ENCODE data around the genes SNX27, CELF3, SPRR5 and S100A7A.

DNA sequence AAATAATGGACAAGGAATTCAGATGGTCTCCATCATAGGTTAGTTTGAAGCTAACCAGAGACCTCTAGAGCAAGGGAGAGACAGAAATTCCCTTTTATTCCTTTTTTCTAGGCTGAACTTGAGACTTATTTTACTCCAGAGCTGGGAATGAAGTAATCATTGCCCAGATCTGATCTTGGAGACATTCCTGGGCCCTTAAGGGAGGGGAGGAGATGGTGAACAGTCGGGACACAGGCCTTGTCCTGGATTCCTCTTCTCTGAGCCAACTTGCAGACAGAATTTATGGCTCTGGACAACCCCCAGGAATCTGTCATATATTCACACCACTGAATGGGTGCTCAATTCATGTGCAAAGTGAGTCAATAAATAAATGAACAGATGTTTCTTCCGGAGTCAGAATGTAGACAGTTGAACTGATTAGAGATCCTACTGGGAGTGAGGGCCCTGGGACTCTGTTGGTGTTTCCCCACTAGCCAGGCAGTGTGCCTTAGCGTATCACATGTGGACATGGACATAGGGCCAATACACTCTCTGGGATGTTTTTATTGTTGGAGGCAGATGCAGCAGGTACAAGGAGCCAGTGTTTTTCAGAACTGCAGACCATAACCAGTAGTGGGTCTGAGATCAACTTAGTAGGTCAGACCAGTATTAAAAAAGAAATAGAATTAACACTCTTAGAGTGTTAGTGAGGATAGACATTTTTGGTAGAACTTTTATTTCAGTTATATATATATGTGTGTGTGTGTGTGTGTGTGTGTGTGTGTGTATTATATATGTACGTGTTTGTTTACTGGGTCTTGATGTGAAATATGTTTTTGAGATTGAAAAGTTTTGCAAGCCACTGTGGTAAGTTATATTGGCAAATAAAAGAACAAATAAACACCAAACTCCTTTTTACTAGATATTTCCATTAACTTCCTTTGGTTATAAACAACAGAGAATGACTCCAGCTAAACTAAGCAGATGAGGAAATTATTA is 2.8 kb downstream of the TUFT1 start:
- PRO-cap, 2 experiments = no peak in any of the 2 experiments

DNA sequence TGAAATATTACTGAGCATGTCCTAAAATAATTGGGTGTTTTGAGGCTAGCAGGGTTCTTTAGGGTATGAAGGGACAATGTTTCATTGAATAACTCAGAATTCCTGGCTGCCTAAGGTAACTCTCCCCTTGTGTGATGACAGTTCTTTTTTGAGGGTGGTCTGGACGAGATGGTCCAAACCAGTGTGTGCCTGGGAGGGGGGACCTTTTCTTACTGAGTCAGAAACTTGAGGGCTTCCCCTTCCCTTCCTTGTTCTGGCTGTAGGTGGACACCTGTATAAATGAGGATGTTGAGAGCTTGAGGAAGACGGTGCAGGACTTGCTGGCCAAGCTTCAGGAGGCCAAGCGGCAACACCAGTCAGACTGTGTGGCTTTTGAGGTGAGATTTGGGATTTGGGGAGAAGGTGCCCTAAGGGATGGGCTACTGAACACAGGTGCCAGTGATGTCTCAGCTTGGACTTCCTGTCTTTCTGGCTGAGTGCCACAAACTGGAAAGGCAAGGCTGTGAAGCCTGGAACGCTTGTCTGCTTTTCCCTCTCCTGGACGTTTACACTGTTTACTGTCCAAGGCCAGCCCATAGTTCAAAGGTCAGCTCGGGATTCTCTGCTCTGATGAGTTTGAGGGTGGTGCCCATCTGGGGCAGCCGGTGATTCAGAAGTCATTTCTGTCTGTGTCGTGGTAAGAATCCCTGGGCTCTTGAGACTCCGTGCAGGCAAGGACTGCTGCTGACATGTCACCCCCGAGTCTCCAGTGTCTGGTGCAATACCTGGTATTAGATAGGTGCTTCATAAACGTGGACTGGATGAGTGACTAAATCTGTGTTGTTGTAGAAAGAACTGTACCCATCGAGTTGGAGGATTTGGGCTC is 29.5 kb downstream of the TUFT1 start:
- PRO-cap, 2 experiments = peak in 1 of 2 experiments; most common plus-strand start position 660 of the sequence (in 1)

GRCh38 chr1:151584174-151584738 is 27.6 kb upstream of the SNX27 start:
- PRO-cap, 2 experiments = no peak in any of the 2 experiments

- PRO-cap, 2 experiments = peak in 2 of 2 experiments; most common plus-strand start chr1:151612050 (in 2); most common minus-strand start chr1:151611878 (in 1)
These were observed at the start of gene SNX27 for GRCh38 chr1:151611671-151612663. SNX27 (plus strand) TSS chr1:151612050.

DNA sequence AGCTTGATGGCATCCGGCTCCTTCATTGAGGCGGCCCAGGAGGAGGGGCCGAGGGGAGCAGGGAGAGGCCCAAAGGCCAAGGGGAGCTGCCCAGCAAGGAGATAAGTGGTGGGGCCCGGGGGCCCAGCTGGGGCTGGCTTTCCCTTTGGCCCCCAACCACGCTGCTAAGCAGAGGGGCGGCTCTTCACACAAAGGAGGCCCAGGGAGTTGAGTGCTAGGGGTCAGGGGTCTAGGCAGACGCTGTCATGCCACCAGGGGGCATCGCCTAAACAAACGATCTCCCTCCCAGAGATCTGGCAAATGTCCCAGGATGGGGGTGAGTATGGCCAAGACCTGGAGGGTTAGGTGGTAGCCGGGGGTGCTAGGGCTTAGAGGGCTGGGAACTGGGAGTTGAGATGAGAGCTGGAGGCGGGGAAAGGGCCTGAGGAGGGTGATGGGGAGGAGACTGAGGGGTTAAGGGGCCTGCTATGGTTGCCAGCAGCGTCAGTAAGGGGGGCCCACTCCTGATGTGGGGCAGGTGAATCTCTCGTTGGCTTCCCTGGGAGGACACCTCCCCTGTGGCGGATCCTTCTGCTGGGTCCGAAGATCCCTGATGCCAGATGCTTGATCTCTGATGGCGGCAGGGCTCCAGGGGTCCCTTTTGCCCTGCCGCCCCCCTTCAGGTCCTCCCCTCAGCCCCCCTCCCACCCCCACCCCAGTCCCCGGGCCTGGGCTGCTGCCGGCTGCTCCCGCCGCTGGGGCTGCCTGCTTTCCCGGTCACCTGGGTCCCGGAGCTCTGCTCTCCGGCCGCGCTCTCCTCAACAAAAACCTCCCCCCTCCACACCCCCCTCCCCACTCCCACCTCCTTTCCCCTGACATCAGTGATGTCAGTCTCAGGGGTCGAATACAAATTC is at the start of gene CELF3:
TSS of gene CELF3 (minus strand) at position 809 of the 893 bp plus-strand sequence.
- PRO-cap, 2 experiments = no peak in any of the 2 experiments

GRCh38 chr1:151729469-151729989 is 8.2 kb downstream of the RIIAD1 start:
- PRO-cap, 2 experiments = peak in 1 of 2 experiments; most common minus-strand start chr1:151729699 (in 1)

GRCh38 chr1:151773673-151774091 is 10.4 kb upstream of the MRPL9 start:
- PRO-cap, 2 experiments = no peak in any of the 2 experiments

GRCh38 chr1:151778534-151779147 is 11.7 kb downstream of the TDRKH start:
- PRO-cap, 2 experiments = no peak in any of the 2 experiments

- PRO-cap, 2 experiments = no peak in any of the 2 experiments
These were observed 6.6 kb downstream of the TDRKH start for GRCh38 chr1:151783632-151784229.

GRCh38 chr1:151994202-151994342 is 413 bp upstream of the S100A10 start:
- PRO-cap, 2 experiments = no peak in any of the 2 experiments

DNA sequence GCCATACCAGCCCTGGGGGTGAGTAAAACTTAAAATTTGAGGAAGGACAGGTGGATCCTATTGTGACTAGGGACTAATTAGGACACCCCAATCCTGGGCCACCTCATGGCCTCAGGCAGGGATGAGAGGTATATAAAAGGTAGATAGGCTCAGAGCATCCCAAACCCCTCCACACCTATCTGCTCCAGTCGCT is at the start of gene SPRR5:
TSS of gene SPRR5 (plus strand) at position 162 of the 193 bp plus-strand sequence.
- PRO-cap, 2 experiments = no peak in any of the 2 experiments

DNA sequence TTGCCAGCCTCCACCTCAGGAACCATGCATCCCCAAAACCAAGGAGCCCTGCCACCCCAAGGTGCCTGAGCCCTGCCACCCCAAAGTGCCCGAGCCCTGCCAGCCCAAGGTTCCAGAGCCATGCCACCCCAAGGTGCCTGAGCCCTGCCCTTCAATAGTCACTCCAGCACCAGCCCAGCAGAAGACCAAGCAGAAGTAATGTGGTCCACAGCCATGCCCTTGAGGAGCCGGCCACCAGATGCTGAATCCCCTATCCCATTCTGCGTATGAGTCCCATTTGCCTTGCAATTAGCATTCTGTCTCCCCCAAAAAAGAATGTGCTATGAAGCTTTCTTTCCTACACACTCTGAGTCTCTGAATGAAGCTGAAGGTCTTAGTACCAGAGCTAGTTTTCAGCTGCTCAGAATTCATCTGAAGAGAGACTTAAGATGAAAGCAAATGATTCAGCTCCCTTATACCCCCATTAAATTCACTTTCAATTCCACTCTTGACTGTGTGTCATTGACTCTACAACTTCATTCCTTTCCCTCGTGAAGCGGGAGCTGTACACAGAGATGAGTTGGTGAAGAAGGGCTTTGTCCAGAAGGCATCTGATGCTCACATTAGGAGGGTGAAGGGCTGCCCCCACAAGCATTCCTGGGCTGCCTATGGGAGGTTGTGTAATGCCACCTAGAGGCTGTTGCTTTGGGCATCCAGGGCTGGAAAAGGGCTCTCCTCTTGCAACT is 1.6 kb downstream of the SPRR1B start:
- PRO-cap, 2 experiments = no peak in any of the 2 experiments

DNA sequence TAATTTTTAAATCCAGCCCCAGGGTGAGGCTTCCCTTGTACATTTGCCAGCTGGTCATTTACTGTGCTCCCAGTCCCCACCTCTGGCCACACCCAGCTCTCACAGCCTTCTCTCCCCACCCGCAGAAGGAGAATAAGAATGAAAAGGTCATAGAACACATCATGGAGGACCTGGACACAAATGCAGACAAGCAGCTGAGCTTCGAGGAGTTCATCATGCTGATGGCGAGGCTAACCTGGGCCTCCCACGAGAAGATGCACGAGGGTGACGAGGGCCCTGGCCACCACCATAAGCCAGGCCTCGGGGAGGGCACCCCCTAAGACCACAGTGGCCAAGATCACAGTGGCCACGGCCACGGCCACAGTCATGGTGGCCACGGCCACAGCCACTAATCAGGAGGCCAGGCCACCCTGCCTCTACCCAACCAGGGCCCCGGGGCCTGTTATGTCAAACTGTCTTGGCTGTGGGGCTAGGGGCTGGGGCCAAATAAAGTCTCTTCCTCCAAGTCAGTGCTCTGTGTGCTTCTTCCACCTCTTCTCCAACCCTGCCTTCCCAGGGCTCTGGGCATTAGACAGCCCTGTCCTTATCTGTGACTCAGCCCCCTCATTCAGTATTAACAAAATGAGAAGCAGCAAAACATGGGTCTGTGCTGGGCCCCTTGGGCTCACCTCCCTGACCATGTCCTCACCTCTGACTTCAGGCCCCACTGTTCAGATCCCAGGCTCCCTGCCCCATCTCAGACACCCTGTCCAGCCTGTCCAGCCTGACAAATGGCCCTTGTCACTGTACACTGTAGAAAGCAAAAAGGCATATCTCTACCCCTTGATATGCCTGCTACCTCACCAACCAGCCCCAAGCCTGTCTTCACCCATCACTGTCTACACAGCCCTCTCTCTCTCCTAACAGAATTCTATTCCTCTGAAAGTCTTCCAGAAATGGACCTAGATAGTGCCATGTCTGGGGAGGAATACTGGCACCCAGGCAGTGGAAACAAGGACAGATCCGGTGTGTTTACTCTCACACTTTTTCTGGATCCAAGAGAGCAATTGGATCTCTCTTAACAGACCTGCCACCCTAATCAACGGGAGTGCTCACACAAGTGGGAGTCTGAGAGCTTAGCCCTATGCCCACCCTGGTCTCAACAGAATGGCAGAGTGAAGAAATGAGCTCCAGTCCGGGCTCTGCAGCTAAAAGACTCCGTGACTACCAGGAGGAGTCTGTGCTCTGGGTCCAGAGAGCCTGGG is 3.3 kb downstream of the S100A9 start:
- PRO-cap, 2 experiments = no peak in any of the 2 experiments

DNA sequence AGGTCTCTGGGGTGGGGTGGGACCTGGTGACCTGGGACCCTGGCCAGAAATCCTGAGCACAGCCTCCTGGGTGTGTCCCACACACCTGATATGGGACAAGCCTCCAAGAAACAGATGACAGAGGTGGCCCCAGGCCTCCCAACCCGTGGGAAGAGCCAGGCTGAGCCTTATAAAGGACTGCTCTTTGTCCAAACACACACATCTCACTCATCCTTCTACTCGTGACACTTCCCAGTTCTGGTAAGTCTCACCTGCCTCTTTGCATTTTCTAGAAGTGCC is at the start of gene S100A7A:
TSS of gene S100A7A (plus strand) at position 197 of the 279 bp plus-strand sequence.
- PRO-cap, 2 experiments = no peak in any of the 2 experiments

- PRO-cap, 2 experiments = no peak in any of the 2 experiments
These were observed 28.1 kb upstream of the S100A7 start for GRCh38 chr1:153488579-153488876.

DNA sequence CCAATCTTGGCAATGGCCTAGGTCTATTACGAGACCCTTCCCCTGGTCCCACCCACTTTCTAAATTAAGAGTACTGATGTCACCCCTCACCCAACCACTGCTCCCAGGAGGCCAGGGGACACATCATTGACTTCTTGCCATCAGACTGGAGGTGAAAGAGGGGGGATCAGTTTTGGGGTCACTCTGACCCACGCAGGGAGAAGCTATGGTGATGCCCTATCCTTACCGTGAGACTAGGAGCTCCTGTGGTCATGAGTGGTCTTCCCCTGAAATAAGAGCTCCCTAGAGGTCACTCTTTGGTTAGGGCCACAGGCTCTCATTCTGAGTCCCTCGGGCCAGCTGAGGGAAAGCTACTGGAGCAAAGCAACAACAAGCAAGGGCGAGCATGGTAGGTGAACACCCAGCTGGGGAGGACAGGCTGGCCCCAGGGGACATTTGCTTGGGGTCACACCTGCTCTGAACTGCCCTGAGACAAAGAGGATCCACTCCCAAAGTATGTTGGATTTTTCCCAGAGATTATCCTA is 34.7 kb upstream of the S100A7 start:
- PRO-cap, 2 experiments = no peak in any of the 2 experiments

DNA sequence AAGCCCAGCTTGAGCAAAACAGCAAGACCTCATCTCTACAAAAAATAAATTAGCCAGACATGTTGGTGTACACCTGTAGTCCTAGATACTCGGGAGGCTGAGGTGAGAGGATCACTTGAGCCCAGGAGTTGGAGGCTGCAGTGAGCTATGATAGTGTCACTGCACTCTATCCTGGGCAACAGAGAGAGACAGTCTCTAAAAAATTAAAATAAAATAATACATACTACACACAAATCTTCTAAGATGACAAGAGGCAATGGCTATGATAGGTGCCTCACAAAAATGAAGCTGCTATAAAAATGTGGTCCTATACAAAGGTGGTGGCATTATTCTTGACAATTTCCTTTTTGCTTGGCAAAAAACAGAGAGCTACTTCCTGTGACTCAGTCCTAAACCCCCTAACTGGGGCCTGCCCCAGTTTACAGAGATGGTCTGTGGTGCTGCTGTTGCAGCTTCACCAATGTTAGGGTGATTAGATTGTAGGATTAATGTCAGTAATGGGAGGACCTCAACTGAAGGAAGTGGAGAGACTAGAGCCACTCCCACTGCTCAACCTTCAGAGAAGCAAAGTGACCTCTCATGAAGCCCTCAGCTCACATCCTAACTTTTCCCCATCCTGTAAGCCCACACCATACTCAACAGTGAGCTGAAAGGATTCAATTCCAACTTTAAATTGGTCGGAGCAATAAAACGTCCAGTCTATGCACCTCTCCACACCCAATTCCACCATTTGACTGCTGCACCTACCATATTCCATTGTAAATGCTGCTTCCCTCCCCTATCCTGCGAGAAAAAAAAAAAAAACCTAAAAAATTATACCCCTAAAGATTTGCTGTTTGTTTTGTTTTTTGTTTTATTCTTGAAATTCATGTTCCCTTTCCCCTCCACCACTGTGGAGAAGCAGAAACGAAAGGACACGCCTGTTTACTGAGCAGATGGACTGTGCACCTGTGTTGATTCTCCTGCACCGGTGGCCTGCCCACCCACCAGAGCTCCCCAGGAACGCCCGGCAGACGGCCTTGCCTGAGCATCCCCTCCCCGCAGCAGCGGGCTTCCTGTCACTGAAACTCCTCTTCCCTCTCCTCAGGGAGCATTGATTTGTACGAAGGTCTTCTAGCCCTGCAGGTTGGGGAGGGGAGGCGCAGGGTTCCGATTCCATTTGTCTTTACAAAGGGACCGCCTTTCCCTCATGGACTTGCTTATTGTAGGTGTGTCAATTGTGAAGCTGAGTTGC is 3.5 kb downstream of the S100A6 start:
- PRO-cap, 2 experiments = peak in 1 of 2 experiments; most common plus-strand start position 989 of the sequence (in 1)

DNA sequence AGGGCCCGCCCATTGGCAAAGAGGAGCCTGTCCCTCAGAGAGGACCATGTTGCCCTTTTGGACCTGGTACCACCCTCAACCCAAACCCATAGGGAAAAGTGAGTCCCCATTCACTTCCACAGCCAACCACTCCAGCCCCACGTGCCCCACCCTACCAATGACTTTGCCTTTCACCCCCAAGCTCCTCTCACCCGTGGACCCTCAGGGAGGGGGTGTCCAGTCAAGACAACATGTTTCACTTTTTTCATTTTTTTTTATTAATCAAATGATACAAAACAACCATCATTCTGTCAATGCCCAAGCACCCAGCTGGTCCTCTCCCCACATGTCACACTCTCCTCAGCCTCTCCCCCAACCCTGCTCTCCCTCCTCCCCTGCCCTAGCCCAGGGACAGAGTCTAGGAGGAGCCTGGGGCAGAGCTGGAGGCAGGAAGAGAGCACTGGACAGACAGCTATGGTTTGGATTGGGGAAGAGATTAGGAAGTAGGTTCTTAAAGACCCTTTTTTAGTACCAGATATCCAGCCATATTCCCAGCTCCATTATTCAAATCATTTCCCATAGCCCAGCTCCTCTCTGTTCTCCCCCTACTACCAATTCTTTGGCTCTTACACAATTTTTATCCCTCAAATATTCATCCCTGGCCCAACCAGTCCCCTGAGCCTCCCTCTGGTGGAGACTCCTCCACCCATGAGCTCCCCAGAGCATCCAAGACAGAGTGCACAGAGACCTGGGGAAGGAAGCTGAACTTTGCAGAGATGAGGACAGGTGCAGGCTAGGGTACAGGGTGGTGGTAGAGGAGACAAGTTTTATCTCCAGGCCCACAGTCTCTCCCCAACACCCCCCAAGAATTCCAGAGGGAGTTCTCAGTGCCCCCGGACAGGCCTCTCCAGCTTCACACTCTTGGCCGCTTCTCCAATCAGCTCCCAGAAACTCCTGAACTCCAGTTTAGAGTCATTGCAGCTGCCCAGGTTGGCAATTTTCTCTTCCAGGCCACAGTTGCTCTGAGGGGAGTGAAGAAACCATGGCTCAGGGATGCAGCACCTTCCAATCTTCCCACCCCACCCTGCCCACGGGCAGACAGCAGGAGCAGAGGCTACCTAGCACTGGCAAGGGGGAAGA is 1.4 kb upstream of the S100A16 start:
- PRO-cap, 2 experiments = no peak in any of the 2 experiments

DNA sequence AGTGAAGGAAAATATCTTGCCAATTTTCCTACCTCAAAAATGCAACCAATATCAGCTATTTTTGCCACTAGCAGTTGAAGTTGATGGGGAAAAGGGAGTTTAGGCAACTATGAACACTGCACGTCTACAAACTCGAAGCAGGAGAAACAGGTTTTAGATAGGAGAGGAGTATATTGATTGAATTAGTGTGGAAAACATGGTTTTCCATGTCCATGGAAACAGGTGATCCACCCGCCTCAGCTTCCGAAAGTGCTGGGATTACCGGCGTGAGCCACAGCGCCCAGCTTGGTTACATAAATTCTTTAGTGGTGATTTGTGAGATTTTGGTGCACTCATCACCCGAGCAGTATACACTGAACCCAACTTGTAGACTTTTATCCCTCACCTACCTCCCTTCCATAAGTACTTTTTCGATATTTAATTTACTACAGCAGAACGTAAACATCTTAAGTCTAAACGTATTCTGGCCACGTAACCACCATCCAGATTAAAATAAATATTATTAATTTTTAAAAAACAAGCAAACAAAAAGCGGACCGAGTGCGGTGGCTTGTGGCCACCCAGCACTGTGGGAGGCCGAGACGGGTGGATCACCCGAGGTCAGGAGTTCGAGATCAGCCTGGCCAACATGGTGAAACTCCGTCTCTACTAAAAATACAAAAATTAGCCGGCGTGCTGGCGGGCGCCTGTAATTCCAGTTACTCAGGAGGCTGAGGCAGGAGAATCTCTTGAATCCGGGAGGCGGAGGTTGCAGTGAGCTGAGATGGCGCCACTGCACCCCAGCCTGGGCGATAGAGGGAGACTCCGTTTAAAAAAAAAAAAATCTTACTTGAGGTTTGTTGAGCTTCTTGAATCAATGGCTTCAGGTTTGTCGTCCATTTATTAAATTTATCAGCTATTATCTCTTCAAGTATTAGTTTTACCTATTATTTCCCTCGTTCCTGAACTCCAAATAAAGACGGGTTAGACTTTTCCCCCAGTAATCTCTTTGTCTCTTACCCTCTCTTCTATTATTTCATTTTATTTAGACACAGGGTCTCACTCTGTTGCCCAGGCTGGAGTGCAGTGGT is 913 bp upstream of the ILF2 start:
- PRO-cap, 2 experiments = no peak in any of the 2 experiments

DNA sequence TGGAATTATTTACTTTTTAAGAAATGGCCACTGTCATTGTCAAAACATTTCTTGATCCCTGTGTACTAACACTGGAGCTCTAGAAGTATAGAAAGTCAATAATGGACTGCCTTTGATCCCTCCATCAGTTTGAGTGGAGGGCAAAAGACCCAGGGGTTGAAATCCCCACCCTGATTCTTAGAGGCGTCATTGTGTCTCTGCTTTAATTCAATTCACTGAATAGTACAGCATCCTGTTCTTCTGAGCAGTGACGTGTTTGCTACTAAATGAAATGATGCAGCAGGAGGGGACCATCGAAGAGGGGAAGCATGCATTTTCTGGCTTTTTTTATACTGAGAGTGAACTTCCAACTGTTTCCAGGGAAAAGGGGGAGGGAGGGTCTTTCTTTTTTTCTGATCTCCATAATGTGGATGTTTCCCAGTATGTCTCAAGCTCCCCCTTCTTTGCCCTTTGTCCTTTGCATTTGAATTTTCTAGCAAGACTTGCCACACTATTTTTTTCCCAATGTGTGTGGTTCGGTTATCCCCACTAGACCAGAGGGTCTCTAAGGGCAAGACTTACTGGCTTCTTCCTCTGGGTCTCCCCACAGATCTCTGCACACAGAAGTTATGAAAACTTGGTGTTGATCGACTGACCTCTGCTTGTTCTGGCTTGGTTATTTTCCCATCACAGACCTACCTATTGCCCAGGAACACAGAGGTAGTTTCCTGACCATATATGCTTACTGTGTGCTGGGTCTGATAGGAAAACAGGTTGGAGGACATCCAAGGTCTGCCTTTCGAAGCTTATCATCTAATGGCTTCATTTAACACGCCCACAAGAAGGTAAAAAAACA is 2.7 kb downstream of the INTS3 start:
- PRO-cap, 2 experiments = no peak in any of the 2 experiments